Peritoneum (tissue), 1 donor: ENCODE measurements around a stretch of chr6.

DNA sequence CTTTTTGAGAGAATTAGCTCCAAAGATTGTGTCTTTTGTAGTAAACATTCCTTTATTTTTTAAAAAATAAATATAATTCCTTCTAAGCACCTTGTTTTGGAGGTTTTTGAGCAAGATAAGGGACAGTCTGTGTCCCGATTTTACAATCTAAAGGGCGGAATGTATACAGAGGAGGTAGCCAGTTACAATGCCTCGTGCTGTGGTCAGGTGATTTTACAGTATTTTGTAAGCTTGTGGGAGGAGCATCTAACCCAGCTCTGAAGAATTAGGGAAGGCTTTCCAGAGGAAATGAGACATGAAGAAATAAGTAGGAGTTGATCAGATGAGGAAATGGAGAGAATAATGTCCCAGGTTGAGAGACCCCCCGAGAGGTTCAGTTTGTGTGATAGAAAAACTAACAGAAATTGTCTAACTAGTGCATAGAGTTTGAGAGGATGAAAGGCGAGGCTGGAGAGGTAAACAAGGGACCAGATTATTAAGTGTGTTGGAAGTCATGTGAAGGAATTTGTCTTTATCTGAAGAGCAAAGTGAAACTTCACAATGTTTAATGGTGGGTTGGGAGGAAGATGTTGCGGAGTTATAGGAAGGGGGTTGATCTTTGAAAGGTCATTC is 1.4 kb downstream of the HINT3 start:
- PRO-cap: no peak

GRCh38 chr6:126337223-126337812 is 2.6 kb upstream of the CENPW start:
- PRO-cap: no peak

DNA sequence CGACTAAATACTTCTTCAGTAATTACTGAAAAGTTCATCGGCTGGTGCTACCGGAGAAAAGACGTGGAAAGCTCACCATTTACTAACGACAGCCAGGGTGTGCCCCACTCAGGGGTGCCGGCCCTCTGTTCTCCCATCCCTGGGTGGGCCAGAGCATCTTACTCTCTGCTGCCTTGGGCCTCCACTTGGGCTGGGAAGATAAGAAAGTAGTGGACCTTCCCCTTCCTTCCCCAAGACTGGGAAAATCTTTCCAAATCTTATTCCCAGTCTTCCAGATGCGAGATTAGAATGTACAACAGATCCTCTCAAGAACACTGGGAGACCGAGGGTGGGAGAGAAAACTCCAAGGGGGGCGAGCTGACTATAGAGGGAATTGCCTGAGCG is 1.3 kb upstream of the RSPO3 start:
- PRO-cap: no peak

- PRO-cap: no peak
These were observed 68.1 kb upstream of the RNF146 start for GRCh38 chr6:127198393-127199085.

DNA sequence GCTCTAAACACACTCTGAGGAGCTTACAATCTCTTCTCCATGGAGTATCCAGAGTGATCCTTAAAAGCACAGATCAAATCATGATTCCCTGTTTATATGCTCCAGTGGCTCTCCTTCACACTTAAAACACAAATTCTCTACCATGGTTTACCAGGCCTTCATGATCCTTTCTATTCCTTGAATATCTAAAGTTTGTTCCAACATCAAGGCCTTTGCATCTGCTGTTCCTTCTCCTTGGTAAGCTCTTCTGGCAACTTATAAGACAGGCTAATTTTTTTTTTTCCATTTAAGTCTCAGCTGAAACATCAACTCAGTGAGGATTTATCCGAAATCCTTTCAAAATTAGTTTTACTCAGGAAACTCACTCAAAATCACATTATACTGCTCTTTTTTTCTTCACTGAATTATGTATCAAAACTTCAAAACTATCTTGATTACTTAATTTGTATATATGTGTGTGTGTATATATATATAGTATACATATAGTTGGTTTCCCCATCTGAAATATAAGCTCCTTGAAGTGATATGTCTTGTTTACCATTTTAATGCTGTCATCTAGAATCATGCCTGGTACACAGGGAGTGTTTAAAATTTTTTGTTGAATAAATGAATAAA is 143.6 kb upstream of the THEMIS start:
- PRO-cap: no peak

DNA sequence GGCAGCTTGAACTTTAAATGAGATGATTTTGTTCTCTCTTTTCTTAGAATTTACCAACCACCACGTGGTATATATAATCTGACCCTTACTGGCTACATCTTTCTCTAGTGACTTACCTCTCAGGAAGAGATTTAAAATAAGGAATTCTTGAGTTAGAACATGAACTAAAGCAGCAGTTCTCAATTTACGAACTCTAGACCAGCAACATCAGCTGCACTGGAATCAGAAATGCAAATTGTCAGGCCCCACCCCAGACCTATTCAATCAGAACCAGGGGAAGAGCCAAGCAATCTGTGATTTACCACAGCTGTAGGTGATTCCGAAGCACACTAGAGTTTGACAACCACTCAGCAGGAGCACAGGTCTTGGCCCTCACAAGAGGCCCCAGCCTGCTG is 279.3 kb downstream of the PTPRK start:
- PRO-cap: no peak

DNA sequence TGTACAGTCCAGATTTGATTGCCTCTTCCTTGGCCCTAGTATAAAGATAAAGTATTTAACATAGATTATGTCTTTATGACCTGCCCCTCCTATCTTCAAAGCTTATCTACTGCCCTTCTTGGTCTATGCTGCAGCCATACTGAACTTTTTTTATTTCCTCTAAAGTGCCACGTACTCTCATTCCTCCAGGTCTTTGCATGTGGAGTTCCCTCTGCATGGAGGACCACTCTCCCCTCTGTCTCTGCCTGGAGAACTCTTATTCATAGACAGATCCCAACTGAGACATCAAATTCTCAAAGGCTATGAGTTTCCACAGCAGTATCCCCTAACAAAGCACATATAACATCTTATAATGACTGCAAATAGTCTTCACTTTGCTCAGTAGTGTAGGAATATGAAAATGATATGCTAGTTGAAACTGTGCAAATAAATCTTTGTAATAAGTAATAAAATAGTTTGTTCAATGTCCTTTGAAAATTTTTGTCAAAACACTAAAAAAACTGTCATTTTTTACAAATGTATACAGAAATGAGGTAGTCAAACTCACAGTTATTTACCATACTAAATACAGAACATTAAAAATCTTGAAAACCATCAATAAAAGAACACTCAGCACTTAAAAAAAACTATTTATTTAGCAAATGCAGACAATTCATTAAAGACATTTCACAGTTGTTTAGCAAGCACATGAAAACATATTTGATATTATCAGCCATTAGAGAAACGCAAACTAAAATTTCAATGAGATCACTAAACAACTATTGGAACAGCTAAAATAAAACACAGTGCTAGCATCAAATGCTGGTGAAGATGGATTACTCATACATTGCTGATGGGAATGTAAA is 167.7 kb downstream of the PTPRK start:
- PRO-cap: no peak

DNA sequence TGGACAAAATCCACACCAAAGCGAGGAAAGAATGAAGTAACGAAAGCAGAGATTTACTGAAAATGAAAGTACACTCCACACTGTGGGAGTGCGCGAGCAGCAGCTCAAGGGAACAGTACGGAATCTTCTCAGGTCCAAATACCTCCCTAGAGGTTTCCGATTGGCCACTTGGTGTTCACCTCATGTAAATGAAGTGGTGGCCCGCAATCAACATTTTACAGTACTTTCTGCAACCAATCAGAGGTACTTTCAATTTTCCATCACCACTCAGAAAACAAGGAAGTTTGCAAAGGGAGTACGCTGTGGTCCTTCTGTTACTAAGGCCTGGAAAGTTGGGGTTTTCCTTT is 122.4 kb downstream of the PTPRK start:
- PRO-cap: no peak

GRCh38 chr6:128491672-128492536 is 28.5 kb downstream of the PTPRK start:
- PRO-cap: no peak

- PRO-cap: no peak
These were observed 135.5 kb upstream of the PTPRK start for GRCh38 chr6:128655881-128656322.

DNA sequence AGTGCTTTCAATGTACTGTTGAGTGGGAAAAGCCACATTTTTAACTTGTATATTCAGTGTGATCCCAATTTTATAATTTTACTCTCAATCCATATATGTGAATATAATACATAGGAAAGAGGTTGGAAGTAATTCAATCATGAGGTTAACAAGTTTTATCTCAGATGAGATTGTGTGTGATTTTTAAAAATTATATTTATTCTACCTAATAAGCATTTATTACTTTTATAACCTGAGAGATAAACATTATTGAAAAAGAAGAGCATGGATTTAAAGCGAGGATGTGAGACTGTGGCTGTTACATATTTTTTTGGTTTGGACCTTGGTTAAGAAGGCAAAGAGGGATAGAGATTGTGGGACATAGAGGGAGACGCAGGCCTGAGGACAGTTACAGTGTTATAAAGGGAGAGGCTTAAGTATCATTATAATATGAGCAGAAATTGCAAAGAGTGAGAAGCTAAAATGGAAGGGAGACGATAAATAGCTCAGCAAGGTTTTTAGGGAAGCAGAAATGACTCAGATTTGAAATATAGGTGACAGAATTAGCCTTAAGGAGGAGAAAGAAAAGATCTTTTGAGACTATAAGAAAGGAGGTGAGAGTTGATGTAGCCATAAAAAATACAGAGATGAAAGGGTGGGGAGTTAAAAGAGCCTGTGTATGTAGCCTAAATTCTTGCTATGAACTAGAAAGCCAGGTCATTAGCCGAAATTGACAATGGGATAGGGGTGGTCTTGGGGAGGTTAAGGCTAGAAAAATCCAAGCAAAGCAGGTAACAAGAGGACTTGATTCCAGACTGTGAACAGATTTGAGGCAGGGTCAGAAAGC is 64.7 kb downstream of the LAMA2 start:
- PRO-cap: no peak

DNA sequence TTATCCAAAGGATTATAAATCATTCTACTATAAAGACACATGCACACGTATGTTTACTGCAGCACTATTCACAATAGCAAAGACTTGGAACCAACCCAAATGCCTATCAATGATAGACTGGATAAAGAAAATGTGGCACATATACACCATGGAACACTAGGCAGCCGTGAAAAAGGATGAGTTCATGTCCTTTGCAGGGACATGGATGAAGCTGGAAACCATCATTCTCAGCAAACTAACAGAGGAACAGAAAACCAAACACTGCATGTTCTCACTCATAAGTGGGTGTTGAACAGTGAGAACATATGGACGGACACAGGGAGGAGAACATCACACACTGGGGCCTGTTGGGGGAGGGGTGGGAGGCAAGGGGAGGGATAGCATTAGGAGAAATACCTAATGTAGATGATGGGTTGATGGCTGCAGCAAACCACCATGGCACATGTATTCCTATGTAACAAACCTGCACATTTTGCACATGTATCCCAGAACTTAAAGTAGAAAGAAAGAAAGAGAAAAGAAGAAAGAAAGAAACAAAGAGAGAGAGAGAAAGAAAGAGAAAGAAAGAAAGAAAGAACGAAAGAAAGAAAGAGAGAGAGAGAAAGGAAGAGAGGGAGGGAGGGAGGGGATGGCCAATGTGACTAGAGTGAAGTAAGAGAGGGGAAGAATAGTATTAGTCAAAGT is 114.0 kb downstream of the LAMA2 start:
- PRO-cap: no peak

DNA sequence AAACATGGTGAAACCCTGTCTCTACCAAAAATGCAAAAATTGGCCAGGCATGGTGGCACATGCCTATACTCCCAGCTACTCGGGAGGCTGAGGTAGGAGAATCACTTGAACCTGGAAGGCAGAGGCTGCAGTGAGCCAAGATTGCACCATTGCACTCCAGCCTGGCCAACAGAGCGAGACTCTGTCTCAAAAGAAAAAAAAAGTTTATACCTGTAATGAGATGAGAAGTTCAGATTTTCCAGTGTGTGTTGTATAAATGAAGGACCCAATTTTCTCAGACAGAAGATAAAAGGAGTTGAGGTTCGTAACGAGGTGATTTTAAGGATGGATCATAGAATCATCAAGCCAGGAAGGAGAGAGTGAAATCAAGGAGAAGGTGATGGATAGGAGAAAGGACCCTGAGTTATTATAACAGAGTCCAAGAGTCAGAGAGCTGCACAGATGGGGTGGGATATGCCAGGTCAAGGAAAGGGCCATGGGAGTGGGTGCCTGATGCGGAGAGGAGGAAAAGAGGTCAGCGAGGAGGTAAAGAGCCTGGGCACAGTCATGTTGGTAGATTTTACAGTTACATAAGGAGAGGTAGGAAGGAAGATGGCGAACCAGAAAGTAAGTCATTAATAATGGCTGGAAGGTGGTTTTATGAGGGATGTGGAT is 114.8 kb downstream of the LAMA2 start:
- PRO-cap: no peak

GRCh38 chr6:129514182-129514720 is 195.7 kb downstream of the ARHGAP18 start:
- PRO-cap: no peak

- PRO-cap: no peak
These were observed 798 bp downstream of the ARHGAP18 start for GRCh38 chr6:129709243-129709514.

GRCh38 chr6:130018744-130019284 is 433 bp downstream of the L3MBTL3 start:
- PRO-cap: no peak

DNA sequence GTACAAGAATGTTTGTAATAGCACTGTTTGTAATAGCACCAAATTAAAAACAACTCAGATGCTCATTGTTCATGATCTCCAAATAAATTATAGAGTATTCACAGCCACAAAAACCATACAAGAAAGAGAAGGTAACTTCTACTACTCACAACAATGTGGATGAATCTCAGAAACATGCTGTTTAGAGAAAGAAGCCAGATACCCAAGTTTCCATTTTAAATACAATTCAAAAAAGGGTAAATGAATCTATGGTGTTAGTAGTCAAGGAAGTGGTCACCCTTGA is 90.8 kb downstream of the SAMD3 start:
- PRO-cap: no peak

DNA sequence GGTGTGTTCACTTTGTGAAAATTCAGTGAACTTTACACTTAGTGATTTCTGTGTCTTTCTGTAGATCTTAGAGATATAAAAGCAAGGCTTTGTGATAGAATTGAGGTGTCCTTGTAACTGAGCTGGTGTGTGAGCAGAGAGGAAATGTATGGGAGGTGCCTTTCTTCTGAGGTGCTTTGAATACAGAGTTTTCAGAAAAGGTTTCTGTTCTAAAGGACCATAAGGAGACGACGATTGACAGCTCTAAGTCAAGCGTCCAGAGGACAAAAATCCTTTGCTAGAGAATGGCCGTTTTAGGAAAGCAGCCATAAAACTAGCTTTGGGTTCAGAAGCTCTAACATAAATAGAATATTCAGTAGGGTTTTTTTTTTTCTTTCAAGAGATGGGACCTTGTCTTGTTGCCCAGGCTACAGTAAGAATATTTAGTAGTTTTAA is 90.3 kb downstream of the SAMD3 start:
- PRO-cap: no peak

DNA sequence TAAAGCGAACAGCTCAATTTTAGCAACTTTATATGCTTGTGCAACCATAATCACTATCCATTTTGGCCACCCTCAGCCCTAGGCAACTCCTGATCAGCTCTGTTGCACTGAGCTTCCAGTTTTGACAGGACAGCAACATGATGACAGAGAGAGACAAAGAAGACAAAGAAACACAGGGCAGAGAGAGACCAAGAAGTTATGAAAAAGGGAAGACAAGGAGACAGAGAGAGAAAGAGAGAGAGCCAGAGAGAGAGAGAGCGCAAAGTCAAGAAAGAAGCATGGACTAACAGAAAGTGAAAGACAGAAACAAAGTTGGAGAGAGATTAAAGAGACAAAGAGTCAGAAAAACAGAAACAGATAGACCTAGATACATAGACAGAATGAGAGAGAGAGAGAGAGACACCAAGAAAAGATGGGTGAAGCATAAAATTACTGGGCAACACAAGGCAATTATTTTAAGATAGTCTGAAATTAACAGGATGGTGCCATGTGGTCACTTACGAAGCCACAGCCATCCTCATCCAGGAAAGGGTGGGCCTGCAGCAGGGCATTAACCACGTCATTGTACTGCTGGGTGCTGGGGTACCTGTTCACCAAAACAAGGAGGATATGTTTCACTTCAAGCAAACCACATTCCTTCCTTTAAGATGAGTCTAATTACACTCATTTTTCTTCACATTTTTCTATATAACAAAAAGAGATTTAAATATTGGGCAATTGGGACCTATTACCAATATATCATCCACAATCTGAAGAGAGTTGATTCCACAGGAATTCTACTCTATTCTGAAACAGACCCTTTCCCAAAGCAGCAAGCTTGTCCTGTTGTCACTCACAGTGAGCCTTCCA is 38.9 kb downstream of the SAMD3 start:
- PRO-cap: no peak

DNA sequence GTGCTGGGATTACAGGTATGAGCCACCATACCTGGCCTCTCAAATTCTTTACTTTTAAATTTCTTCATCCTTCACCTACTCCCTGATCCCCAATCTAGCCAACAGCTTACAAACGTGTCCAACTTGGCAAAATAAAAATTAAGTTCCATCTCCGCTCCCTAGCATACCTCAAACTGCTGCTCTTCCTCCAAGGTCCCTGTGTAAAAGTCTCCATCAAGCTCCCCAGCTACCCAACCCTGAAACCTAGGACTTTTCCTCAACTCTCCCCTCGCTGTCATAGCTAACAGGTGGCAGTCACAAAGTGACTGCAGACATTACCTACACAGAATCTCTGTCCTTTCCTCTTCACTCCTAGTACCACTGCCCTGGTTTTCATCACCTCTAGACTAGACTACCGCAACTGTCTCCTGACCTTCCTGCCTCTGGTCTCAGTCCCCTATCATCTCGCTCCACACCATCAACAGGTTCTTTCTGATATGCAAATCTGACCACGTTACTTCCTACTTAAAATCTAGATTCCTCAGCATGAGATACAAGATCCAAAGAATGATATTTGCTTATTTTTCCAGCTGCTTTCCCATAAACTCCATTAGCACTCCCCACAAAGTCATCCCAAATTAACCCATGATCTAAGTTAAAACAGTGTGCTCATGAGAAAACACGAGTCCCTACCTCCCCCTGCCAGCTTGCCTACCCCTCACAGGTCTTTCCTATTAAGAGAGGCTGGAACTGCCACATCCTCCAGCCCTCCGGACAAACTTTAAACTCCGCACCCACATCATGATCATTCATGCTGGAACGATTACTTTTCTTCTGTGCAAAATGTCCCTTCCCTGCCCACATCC is 93.8 kb downstream of the SMLR1 start:
- PRO-cap: no peak